ENCODE data around the genes POTEM and NDRG2.

GRCh38 chr14:18967165-18967557 is at the start of gene POTEM:
Gene POTEM (plus strand): TSS chr14:18967434.
- RRBS, result no CpG with 5 or more reads among the region's 12 CpGs

DNA sequence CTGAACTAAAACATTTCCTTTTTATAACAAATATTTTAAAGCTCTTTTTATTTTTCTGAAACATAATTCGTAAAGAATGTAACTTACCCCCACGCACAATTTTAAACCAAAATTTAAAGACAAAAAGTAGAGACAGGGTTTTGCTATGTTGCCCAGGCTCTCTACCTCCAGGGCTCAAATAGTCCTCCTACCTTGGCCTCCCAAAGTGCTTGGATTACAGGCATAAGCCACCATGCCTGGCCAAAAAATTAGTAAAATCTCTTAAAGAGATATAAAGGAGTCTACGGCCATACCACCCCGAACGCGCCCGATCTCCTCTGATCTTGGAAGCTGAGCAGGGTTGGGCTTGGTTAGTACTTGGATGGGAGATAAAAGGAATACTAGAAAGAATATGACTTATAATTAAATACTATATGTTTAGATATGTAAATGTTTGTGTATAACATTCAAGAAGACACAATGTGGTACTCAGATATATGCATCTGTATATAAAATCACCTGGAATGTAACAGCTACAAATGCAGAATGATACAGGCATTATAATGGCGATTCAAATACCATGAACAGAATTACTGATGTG is 1.5 kb upstream of the TEP1 start:
- RRBS, result no CpG with 5 or more reads among the region's 8 CpGs

GRCh38 chr14:20434526-20435902 is 952 bp downstream of the KLHL33 start:
- RRBS, result 100% methylated on average over 2 of the region's 54 CpGs

- RRBS, result no CpG with 5 or more reads among the region's 8 CpGs
Measured at GRCh38 chr14:20440851-20441386, 5.0 kb upstream of the KLHL33 start.

DNA sequence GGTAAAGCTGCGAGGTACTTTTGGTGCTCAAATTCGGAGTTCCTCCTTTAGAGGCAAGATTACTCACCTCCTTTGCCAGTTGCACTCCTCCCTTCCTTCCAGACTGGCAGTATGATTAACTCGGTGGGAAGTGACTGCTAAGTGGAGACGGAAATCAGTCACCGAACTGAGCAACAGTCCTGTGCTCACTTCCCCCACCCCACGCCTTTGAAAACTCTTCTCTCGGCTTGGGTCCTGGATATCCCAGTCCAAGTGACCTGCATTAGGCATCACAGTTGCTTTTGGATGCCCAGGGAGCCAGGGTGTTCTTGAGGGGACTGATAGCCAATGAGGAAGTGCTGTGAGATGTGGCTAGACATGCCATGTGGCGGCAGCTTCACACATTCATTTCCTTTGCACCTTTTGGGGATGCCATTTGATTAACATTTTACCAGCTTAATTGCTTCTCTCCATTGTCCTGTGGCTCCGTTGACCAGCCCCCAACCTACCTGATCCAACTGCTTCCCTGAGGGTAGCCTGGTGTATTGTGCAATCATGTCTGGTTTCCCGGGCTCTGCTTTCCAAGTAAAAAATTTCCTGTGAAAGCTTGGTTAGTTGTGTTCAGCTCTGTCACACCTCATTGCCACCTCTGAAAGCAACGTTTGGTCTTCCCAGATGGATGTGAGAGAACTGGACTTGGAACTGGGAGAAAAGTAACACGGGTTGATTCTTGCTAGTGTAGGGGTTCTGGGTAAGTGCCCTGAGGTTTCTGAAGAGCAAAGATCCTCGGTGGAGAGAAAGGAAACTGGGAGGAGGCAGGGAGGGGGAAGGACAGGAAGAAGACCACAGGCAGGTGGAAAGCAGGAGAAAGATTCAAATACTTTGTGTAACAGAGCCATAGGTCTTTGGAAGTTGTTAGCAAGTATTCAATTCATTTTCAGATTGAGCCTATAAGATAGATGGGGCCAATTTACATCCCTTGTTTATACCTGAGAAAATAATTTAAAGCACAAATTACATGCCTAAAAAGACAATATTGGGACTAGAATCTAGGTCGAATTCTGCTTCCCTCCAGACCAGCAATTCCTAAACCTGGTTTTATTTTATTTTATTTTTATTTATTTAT is 1.1 kb downstream of the PNP start:
- RRBS, result no CpG with 5 or more reads among the region's 14 CpGs

DNA sequence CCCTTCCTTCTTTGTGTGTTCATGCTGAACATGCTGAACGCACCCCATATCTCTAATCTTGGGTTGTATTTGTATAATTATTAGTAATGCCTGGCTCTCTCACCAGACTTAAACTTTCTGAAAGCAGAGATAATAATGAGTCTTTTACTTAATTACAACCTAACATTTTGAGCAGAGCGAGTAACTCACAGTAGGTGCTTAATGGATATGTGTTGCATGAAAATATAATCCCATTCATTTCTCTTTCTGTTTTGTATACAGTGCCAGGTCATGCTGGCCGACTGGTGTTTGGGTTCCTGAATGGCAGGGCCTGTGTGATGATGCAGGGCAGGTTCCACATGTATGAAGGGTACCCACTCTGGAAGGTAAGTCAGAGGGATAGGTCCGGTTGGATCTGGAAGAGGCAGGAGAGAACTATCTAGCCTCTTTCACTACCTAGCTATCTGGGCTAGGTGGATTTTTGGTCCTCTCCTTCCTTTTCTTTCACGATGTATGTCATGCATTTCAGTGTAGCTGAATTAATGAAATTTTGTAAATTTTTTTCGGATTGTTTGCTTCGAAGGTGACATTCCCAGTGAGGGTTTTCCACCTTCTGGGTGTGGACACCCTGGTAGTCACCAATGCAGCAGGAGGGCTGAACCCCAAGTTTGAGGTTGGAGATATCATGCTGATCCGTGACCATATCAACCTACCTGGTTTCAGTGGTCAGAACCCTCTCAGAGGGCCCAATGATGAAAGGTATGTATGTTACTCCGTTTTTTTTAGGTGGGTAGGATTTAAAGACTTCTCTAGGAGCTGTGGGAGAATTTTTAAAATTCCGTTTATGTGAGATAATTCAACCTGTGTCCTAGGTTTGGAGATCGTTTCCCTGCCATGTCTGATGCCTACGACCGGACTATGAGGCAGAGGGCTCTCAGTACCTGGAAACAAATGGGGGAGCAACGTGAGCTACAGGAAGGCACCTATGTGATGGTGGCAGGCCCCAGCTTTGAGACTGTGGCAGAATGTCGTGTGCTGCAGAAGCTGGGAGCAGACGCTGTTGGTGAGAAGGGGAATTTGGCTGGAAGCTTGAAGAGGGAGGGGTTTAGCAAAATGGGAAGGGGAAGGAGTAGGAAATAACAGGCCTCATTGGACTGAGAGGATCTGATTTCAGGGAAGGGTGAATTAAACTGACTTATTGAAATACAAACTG is 5.4 kb downstream of the PNP start:
- RRBS, result no CpG with 5 or more reads among the region's 16 CpGs

DNA sequence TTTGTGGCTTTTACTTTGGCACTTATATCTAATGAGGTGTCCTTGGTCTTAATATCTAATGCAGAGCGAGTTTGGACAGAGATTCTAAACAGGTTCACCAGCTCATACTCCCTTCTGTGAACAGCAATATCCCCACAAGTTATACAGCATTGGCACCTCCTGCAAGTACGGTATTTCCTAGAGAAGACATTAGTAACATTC is 2.3 kb downstream of the ANG start:
- RRBS, result no CpG with 5 or more reads among the region's 2 CpGs

- RRBS, result no CpG with 5 or more reads among the region's 5 CpGs
Measured at GRCh38 chr14:20714587-20715404, 26.2 kb downstream of the ANG start.

DNA sequence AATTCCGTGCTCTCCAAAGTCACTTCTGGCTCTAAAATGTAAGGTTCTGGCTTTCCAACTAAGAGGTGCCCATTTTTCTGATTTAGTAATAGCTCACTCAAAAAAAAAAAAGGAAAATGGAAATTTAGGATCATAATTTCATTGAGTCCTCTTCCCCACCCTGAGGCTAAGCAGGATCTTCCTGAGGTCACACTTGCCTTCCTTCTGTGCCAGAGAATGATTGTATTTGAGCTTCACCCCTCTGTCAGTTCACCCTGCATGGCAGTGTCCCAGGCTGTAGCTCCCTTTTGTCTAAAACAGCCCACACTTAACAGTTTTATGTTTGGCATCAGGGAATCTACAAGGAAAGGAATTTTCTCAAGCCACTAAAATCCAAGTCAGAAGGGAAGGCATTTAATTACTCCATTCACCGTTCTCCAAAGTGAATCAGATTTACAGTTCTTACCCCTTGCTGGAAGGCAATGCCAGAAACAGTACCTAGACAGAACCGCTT is 1.7 kb downstream of the RNASE1 start:
- RRBS, result no CpG with 5 or more reads among the region's 3 CpGs

- RRBS, result no CpG with 5 or more reads among the region's 5 CpGs
Measured at GRCh38 chr14:20802398-20802728, 281 bp downstream of the RNASE1 start.

GRCh38 chr14:21024515-21025135 is at the start of gene NDRG2:
Gene NDRG2 (minus strand): TSS chr14:21025061.
- RRBS, result 4% methylated on average over 16 of the region's 58 CpGs

DNA sequence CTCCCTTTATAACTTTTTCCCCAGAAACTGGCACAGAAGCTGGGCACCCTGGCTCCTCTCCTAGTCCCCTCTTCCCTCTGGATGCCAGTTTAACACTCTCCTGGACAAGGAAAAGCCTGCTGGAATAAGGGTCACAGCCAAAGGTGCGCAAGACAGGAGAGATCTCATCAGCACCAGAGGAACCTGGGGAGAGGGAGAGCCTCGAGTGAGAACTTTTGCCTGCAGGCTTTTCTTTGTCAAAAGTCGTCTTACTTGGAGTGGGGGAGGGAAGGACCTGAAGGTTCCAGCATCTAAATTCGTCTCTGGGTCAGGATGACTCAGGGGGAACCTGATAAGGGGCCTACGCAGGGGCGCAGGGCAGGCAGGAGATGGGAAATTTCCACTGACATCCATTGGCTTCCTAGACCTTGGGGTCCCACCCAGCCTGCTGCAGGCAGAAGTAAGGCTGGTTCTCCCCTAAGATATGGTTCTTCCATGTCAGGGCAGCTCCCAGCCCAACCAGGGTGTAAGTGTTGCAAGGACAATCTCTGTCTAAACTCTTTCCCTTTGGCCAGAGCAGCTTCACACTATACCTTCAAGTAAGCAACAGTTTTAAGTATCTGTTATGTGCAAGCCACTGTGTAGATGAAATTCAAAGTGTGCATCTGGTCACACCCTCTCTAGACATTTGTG is 2.0 kb upstream of the NDRG2 start:
- RRBS, result no CpG with 5 or more reads among the region's 6 CpGs

DNA sequence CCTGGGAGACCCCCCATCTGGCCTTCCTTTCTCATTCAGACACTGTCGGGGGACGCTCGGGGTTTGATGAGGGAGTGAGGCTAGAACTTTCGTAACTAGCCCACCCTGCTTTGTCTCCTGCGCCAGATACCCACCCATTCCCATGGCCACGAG is 1.0 kb upstream of the ARHGEF40 start:
- RRBS, result no CpG with 5 or more reads among the region's 6 CpGs

GRCh38 chr14:21086477-21087097 is 11.9 kb downstream of the ZNF219 start:
- RRBS, result no CpG with 5 or more reads among the region's 4 CpGs

GRCh38 chr14:21092256-21093299 is 5.9 kb downstream of the ZNF219 start:
- RRBS, result 70% methylated on average over 22 of the region's 95 CpGs

GRCh38 chr14:21102502-21102897 is 1.6 kb downstream of the TMEM253 start:
- RRBS, result no CpG with 5 or more reads among the region's 3 CpGs

DNA sequence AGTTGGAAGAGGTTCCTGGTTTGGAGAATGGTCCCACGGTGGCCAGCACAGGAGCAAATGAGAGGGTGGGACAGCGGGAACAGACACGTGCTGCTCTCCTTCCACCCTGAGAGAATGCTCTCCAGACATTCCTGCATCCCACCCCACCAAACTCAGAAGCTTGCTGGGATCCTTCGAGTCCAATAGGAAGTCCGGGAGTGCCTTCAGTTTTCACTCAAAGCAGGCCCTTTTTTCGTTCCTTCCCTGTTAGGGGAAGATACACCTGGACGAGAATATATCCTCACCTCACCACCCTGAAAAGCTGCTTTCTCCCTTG is 2.2 kb downstream of the TMEM253 start:
- RRBS, result no CpG with 5 or more reads among the region's 7 CpGs

- RRBS, result no CpG with 5 or more reads among the region's 1 CpG
Measured at GRCh38 chr14:21241429-21241987, 27.7 kb downstream of the HNRNPC start.

- RRBS, result no CpG with 5 or more reads among the region's 4 CpGs
Measured at GRCh38 chr14:21357012-21357532, 26.7 kb downstream of the SUPT16H start.

DNA sequence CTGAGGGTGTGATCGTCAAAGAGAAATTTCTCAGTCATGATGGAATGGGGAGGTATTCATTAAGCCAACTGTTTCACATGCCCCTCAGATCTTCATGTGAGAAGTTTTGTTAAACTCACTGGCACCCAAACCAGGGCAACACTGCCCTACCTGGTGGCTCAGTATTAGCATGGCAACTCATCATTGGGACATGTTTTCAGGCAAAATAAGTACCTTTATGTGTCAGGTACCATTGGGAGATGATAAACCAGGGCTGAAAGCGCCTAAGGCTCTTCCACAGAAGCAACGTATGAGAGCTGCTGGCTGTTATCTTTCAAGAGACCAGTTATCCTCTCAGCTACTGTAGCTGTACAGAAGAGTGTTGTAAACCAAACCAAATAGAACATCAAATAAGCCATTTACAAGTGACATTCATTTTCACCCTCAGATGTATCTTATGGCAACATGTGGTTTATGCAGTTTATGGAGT is 13.4 kb upstream of the SUPT16H start:
- RRBS, result no CpG with 5 or more reads among the region's 3 CpGs